Measurements from ENCODE around the gene B3GAT1.

DNA sequence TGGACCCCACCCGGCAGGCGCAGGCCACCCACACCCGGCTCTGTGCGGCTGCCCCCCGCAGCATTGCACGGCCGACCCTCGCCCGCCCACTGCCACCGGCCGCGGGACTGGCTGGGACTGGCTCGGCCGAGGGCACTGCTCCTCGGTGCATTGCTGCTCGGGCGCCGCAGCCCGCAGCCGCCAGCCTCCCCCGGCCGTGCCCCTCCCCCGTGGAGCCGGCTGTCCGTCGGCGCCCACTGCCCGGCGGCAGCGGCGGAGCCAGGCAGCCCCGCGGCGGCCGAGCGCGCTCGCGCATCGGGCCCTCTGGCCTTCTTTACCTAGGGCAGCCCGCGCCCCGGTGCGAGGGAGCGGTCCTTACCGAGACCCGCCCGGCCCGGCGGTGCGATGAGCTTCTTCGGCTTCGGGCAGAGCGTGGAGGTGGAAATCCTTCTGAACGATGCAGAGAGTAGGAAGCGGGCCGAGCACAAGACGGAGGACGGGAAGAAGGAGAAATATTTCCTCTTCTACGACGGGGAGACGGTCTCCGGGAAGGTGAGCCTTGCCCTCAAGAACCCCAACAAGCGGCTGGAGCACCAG lies 356 bp downstream of the VPS26B start:
- PRO-cap: no peak

- PRO-cap: unidirectional peak, minus-strand start at chr11:134412216
Measured at GRCh38 chr11:134411802-134413075, at the start of gene B3GAT1. Gene B3GAT1, minus strand, starts transcription at chr11:134412242.

- PRO-cap: no peak
Measured at GRCh38 chr11:134582421-134582793, 170.4 kb upstream of the B3GAT1 start.